Cardiac septum (tissue), 1 donor: ENCODE data around the genes ANGPTL8, PLPPR2, SWSAP1, ELAVL3 and ZNF700.

DNA sequence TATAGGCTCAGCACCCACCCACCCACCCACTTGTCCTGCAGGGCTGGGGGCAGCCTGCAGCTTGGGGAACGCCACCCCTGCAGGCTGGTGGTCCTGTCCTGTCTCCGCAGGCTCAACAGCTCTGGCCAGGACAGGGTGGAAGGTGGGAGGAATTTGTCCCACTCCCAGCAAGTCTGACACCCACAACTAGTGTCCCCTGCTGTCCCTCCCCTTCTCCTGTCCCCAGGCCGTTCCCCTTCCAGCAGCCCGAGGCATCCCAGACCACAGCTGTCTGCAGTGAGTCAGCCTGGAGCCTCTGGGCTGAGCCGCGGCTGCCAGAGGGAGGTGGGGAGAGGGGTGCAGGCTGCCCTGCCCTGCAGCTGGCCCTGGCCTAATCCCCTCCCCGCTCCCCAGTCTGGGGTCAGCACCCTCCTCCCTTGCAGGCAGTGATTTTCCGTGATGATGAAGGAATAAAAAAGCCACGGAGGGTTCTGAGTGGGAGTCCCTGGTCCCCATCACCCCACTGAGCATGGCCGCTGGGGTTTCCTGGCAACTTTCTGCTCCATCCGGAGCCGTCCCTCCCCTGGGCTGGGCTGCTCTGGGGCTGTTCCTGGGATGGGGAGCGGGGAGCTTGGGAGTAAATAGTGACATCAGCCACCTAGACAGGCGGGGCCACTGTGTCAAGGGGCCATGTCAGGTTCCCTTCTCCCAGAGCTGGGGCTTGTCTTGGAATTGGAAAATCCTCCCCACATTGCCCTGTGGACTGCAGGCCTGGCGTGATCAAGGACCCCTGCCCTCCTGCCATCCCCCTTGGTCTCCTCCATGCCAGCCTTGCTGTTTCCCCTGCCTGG, 16.9 kb downstream of the SPC24 start:
- PRO-cap, result bidirectional peak, plus-strand start at position 280 of the sequence, minus-strand start at position 273 of the sequence; bidirectional peak, plus-strand start at position 690 of the sequence, minus-strand start at position 579 of the sequence

GRCh38 chr19:11164613-11165733, 9.4 kb upstream of the SPC24 start:
- PRO-cap, result no peak

DNA sequence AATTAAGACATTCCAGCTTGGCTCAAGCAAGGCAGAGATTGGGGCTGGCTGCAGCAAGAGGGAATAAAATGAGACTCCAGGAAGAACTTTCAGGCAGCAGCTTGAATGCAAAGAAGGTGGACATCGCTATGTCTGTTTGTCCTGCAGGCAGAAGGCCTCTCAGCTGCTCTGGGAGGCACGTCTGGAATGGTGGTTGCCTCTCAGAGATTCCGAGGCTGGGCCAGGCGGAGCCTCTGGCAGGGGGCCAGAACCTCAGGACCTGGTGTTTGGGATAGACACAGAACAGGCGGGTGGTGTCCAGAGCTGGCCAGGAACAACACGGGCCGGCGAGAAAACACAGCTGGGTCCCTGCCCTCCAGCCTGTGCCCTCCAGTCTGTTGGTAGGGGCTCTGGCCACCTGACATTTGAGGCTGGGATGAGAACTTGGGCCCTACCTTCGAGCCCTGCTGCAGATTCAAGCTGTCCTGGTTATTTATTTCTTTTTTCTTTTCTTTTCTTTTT, 7.6 kb downstream of the KANK2 start:
- PRO-cap, result bidirectional peak, plus-strand start at position 403 of the sequence, minus-strand start at position 183 of the sequence

DNA sequence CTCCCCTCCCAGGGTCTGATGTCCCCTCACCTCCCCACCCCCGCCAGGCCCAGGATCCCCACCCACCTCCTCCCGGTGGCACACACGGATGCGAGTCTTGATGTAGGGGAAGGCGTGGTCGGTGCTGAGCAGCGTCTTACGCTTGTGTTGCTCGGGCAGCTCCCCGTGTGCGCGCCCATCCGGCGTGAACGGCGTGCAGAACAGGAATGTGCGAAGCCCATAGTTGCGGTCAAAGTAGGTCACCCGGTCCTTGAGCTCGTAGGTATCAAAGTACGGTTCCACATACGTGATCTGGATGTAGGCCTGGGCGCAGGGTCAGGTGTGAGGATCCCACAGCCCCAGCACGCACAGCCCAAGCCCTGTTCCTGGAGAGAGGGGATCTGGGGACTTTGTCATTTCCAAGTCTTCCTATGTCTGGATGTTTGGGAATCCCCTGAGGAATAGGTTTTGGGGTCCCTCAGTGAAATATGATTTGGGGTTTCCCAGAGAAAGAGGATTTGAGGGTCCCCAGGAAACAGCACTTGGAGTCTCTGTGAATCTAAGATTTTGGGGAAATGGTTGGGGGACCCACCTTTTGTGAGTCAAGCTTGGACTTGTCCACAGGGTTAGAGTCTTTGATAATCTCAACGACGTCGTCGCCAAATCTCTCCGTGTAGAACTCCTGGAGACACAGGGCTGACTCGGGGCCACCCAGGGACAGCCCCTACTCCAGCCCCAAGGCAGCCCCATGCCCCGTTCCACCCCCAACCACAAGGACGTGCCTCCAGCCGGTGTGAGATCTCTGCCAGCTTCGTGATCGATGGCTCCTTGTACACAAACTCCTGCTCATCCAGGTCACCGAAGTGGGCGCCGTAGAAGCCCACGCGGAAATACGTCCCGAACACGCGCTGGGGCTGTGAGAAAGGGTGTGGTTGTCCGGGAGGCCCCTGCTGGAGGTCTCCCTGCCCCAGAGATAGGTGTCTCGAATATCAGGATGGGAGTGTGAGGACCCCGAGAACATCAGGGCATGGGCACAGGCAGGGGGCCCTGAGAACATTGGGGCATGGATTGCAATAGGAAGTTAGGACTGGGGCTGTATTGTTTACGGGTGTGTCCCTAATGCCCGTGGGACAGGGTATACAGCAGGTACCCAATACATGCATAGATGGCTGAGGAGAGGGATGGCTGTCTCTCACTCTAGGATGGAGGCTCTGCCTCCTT, 4.9 kb upstream of the KANK2 start:
- PRO-cap, result no peak

DNA sequence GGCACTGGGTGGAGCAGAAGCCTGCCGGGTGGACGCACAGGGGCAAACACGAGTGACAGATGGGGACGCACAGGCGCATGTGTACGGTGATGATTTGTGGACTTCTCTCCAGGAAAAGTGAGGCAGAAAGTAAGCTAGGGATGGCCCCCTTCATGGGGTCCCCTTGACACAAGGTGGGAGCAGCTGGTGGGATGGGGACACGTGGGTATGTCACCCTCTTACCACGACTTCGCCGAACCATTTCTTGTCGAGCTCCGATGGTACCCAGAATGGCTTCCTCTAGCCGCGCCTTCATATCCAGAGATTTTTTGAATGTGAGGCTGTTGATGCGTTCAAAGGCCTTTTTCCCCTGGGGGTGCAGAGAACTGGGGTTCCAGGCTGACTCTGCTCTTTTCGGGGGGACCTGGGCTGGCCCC, 18.2 kb upstream of the KANK2 start:
- PRO-cap, result no peak

GRCh38 chr19:11239312-11240065, at the start of gene ANGPTL8:
Gene ANGPTL8, plus strand, starts transcription at chr19:11239619.
- PRO-cap, result no peak

DNA sequence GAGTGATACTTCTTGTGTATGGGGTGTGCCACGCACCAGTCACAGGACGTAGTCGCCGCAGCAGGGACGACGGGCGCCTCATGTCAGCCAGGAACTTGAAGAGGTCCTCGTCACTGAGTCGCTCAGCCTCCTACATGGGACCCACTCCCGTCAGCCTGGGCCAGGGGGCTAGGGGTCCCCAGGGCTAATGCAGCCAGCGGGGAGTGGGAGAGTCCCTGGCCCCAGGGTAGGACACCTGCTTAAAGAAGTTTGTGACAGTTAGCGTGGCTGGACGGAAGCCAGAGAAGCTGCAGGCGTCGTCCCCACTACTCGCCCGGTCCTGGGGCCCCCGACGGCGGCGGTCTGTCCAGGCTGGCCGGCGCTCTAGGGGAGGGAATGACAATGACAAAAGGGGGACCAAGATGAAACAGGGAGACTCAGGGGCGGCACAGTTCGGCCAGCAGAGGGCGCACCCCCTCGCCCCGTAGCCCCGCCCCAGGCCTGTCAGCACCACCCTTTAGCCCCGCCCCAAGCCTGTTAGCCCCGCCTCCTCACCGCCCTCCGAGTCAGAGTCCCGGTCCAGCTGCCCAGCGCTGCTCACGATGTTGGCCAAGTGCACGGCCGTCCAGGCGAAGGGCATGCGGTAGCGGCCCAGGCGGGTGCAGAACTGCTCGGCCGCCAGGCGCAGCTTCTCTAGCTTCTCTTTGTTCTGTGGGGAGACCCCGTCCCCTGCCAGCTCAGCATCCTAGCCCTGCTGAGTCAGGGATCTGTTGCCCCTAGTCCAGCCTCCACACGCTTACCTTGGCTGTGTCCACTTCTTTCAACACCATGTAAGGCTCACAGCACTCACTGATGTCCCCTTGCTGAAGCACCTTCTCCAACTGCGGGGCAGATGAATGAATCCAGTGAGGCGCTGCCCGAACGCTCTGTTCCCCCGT, 3.9 kb downstream of the ANGPTL8 start:
- PRO-cap, result bidirectional peak, plus-strand start at position 548 of the sequence, minus-strand start at position 580 of the sequence

DNA sequence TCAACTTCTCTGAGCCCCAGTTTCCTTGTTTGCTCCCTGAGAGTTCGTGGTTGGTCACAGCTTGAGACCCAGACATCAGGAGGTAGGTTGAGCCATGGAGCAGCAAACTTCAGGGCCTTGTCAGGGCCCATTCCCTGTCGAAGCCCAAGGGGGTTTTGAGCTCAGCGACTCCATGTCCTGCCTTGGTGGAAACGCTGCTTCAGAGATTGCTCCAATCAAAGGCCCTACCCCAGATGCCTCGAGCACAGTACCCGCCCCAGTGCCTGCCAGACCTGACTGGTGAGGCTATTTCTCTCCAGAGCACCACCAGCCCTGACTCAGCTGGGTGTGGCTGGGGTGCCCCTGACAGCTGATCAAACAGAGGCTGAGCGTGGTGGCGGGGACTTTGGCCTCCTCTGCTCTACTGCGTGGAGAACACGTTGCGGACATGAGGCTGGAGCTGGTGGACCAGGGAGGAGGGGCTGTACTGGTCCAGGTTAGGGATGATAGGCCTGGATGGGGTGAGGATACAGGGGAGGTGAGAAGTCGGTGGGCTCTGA, 3.3 kb upstream of the DOCK6 start:
- PRO-cap, result no peak

DNA sequence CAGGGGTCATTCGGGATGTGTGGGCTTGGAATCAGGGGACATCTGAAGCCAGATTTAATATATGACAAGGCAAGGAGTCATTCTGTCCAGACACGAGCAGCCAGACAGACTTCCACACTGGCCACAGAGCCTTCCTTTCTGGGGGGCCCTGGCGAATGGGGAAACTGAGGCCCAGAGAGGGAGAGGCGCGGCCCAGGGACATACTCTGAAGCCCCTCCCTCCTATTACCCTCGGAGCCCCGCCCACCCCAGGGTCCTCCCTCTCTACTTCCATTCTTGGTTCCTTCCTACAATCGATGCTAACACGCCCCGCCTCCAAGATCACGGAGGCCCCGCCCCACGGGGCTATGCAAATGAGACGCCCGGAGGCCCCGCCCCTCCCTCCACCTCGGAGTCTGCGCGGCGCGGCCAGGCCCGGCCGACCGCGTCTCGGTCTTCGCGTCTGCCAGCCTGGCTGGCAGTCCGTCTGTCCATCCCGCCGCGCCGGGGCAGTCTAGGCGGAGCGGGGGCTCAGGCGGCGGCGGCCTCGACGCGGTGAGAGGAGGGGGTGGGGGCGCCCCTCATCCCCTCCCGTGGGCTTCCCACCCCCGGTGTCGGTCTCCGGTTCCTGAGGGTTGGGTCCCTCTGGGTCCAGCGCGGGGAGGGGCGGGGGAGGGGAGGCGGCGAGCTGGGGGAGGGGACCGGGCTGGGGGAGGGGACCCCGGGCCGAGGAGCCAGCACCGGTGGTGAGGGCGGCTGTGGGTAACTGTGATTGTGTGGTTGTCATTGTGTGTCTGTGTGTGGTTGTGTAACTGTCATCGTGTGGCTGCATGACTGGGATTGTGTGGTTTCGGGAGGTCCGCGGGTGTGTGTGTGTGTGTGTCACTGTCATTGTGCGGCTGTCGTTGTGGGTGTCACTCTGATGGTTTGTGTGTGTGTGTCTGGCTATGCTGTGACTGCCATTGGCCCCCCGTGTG, at the start of gene PLPPR2:
TSS of gene PLPPR2 (plus strand) at position 393 of the 955 bp plus-strand sequence.
- PRO-cap, result unidirectional peak, plus-strand start at position 393 of the sequence

GRCh38 chr19:11374322-11375369, at the start of gene SWSAP1:
Gene SWSAP1, plus strand, starts transcription at chr19:11374666.
- PRO-cap, result unidirectional peak, plus-strand start at chr19:11374666; bidirectional peak, plus-strand start at chr19:11375233, minus-strand start at chr19:11374901

- PRO-cap, result no peak
Observed at GRCh38 chr19:11379381-11379909, 4.7 kb downstream of the EPOR start.

DNA sequence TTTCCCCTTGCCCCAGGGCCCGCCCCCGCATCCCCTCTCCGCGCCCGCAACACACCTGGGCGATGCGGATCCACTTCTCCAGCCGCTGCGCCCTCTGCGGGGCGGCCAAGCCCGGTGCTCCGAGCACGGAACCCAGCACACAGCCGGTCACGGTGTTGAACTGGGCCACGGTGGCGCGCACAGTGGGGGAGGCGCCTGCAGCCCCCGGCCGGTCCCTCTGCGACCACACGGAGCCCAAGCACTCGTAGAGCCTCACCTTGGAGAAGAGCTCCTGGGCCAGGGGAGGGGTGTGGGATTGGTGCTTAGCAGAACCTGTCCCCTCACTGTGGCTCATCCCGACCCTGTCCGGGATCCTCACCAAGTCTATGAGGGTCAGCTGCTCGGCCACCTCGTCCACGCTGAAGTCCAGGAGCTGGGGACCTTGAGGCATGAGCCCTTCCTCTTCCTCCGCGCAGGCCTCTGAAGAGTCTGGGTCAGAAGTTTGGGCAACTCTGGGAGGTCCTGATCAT, 12.7 kb downstream of the RGL3 start:
- PRO-cap, result no peak

DNA sequence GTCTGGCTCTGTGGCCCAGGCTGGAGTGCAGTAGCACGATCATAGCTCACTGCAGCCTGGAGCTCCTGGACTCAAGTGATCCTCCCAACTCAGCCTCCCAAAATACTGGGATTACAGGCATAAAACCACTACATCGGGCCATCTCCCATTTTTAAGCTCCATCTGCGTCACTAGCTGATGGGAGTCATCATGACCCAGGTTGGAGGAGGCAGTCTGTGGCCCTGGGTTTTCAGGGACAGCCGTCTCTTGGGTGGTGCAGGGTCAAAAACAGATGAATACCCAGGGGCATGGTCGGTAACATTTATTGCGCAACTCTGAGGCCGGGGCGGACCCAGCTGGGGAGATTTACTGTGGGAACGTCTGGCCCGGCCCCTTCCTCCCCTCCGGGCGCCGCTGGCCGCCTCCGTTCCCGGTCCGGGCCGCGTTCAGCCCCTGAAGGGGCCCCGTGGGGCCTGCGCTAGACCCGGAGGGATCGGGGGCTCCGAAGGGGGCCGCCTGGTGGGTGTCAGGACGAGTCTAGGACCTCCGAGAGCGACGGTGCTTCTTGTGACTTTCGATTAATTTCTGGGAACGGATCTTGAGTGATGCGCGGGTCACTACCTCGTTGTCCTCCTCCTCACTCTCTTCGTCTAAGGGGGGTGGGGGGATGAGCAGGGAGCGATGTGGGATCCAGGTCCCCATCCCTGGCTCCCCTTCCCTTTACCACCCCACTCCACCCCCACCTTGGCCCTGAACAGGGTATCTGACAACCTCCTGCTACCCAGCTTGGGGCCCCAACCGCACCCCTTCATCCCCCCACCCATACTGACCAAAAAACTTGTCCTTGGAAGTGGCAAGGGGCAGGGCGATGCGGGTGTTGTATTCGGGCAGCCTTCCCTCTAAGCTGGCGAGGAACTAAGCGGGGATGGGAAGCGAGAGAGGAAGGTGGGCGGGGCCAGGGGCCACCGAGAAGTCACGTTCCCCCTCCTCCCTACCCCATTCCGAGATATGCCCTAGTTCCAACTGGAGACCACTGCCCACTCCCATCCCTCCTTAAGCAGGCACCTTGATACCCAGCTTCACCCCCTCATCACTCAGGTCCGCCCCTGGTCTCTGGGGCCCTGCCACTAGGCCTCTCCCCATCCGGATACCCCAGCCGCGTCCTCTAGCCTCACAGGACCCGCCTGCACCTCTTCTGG, 1.6 kb upstream of the RGL3 start:
- PRO-cap, result bidirectional peak, plus-strand start at position 211 of the sequence, minus-strand start at position 107 of the sequence; unidirectional peak, minus-strand start at position 885 of the sequence

- PRO-cap, result no peak
Observed at GRCh38 chr19:11480530-11481432, at the start of gene ELAVL3. Gene ELAVL3, minus strand, starts transcription at chr19:11481046.

DNA sequence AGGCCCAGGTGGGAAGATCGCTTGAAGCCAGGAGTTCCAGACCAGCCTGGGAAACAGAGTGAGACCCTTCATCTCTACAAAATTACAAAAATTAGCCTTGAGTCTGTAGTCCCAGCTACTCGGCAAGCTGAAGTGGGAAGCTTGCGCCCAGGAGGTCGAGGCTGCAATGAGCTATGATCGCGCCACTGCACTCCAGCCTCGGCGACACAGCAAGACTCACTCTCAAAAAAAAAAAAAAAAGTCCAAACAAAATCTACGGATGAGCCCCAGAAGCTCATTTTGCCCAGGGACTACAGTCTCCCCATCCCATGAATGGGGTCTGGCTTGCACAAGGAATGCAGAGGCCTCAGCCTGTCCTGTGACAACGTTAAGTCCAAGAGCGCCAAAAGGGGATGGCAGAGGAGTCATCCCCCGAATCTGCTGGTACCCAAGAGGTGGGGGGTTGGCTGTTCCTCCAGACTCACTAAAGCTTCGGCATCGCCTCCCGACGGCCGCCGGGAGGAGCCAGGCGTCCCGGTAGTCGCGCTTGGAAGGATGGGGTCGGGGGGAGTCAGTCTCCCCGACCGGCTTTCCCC, 440 bp downstream of the ELOF1 start:
- PRO-cap, result no peak

DNA sequence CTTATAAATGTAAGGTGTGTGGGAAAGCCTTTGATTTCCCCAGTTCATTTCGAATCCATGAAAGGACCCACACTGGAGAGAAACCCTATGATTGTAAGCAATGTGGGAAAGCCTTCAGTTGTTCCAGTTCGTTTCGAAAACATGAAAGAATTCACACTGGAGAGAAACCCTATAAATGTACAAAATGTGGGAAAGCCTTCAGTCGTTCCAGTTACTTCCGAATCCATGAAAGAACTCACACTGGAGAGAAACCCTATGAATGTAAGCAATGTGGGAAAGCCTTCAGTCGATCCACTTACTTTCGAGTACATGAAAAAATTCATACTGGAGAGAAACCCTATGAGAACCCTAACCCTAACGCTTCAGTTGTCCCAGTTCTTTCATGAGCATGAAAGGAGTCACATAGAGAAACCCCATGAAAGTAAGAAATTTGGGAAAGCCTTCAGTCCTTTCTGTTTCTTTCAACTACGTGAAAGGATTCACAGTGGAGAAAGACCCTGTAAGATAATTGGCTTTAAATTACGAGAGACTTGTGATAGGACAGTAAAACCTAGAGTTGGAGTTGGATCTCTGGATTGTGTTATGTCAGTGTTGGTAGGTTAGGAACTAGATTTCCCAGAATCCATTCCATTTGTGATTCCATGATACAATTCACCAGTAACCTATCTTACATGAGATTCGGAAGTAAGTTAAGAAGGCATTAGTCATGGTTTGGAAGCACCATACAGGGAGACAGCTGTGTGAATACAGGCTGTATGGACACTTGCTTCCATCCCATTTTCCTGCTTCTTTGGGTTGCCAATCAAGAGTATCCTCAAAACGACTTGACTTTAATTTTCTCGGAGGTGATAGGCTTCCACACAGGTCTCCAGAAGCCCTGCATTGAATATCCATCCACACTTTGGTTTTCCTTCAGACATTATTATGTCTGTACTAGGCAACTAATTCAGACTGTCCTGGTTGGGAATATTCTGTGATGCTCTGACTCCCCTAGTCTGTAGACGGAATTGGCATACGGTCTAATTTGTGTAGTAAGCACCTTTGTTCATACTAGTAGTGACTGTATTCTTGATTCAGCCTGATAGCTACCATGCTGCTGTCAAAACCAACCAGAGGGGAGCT, 20.6 kb downstream of the ZNF627 start:
- PRO-cap, result no peak

GRCh38 chr19:11811988-11812405, 2.1 kb upstream of the ZNF440 start:
- PRO-cap, result no peak

GRCh38 chr19:11924814-11925764, at the start of gene ZNF700:
Gene ZNF700, plus strand, starts transcription at chr19:11925107.
- PRO-cap, result bidirectional peak, plus-strand start at chr19:11925075, minus-strand start at chr19:11924977

GRCh38 chr19:11949181-11949552, 15.7 kb upstream of the ZNF763 start:
- PRO-cap, result no peak

DNA sequence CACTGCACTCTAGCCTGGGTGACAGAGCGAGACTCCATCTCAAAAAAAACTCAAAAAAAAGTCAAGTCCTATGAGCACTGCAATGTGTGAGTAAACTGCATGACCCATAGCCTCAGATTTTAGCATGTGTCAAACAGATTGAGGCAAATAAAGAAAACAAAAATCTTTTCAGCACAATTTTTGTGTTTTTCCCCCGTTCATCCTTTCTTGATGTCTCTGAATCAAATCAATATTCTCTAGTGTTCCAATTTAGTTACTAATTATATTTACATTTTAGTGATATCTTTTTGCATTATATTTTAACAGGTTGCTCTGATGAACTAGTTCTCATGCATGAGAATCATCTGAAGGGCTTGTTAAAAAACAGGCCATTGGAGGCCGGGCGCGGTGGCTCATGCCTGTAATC, 8.7 kb downstream of the ZNF44 start:
- PRO-cap, result no peak